ENCODE measurements around the gene KBTBD7.

DNA sequence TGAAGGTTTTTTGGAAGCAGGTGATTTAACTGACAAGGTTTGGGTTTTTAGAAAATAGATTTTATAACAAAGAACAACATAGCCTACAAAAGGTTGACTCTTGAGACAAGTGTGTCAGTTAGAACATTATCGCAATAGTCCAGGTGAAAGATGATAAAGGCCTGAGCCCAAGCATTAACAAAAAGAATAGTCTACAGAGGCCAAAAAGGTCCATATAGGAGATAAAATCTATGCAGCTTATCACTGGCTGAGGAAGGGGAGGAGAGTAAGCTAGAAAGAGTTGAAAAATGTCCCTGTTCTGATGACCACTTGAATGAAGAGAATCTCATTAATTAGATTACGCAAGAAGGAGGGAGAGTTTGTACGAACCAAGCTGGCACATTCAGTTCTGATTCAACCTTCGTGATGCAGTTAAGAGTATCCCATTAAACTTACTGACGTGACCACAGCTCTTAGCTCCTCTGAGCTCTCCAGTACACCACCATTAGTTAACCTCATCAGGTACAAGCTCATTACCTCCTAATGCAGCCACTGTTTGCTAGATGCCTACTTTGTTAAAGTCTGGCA, 458.1 kb downstream of the COG6 start:
- RRBS: no CpG with 5 or more reads among the region's 5 CpGs

DNA sequence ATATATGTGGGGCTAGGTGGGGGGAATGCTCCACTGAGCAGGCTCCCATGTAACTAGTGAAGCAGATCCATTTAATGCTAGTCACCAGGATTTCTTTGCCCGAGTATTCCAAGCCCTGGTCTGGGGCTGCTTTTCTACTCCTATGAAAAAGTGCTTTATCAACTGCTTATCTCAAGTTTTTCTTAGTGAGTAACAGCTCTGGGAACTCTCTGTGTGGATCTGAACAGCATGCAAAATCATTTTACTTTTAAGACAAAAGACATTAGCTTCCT, 475.3 kb downstream of the FOXO1 start:
- RRBS: no CpG with 5 or more reads among the region's 1 CpG

GRCh38 chr13:40221093-40222329, 444.9 kb downstream of the FOXO1 start:
- RRBS: no CpG with 5 or more reads among the region's 12 CpGs

GRCh38 chr13:40269052-40269708, 397.3 kb downstream of the FOXO1 start:
- RRBS: no CpG with 5 or more reads among the region's 4 CpGs

DNA sequence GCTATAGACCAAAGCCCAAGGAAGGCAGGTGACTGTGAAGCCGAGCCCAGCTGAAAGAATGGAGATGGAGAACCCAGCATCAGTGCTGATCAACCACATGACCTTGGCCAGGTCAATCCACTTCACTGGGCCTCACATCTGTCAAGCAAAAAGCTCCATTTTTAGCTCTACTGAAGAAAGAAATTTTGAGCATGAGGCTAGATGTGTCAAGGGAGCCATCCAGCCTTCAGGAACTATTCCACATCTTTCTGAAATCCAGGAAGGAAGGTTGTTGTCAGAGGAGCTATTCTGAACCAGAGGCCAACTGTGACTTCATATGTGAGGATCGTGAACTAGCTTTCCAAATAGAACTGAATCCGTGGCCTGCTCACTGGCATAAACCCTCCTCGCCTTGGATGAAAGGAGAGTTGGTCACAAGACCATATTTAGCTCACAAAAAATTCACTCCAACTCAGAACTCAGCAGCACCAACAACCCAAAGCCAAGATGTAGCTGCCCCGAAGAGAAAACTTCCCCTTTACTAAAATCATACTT, 195.8 kb downstream of the FOXO1 start:
- RRBS: no CpG with 5 or more reads among the region's 5 CpGs

GRCh38 chr13:40477667-40478869, 188.4 kb downstream of the FOXO1 start:
- RRBS: no CpG with 5 or more reads among the region's 18 CpGs

DNA sequence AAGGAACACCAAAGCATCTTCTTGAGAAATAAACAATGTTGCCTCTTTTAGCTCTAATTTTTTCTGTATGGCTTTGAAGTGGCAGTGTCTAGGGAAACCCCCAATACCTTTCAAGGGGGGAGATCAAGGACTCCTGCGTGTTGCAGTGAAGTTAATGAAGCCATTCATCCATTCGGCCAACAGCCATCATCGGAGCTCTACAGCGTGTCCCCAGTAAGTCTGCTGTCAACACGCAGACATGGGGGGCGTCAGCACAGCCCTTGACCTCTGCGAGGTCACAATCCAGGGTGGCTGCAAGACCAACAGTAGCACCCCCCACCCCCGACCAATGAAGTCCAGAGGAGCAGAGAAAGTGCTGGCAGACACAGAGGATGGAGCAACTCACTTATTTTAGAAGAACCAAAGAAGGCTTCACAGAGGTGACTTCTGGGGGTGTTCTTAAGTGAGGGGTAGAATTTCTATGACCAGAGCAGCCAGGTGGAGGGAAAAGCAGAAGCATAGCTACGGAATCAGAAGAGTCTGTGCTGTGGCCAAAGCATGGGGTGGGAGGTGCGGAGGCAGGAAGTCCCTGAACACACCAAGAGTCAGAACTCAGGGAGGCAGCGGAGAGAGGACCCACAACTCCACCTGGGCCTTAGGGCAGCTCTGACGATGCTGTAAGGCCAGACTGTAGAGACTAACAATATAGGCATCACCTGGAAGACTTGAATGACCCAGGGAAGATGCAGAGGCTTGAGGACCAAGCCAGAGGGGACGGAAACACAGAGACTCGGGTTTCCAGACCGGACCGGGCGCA, 185.4 kb downstream of the FOXO1 start:
- RRBS: no CpG with 5 or more reads among the region's 17 CpGs

DNA sequence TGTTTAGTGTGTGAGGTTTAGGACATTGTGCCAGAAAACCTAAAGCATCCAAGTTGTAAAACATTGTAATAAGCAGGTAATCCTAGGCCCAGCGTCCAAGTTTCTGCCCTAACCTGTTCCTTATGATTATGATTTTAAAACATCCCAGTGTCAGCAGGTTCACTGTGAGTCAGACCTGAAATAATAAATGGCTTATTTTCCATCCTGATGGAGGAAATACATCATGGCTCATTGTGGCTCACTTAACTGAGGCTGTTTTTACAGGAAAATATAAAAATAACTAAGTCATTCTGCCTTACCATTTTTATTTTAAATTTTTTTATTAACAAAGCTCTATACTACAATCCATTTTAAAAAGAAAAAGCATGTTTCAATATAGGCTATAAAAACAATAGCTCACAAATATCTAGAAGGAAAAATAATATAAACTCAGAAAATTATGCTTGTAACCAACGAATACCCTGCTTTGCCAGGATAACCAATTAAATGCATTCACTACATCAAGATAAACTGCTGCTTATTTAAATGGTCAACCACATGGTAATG, 56.0 kb downstream of the FOXO1 start:
- RRBS: no CpG with 5 or more reads among the region's 2 CpGs

DNA sequence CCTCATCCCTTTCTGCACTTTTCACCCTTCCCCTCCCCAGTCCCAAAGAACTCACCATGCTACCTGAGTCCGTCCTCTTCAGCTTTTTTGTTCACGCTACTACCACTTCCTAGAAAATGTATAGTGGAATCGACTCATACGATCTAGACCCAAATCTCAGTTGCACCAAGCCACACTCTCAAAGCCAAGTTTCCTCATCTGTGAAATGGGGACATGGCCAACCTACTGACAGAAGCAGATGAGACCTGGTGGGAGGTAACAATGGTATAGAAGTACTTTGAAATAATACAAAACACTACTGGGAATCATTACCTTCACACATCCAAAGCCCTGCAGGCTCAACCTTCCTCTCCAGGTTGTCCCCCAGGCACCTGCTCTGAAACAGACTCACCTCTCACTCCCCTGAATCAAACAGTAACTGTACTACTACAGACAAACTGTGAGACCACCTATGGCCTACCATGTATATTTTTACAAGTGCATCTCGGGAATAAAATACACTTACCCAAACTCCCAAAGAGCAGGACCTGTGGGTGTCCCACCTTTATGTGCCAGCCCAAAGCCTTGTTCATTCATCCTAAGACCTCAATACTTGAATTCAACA, 37.9 kb downstream of the FOXO1 start:
- RRBS: no CpG with 5 or more reads among the region's 5 CpGs

GRCh38 chr13:40631407-40631996, 34.9 kb downstream of the FOXO1 start:
- RRBS: no CpG with 5 or more reads among the region's 5 CpGs

DNA sequence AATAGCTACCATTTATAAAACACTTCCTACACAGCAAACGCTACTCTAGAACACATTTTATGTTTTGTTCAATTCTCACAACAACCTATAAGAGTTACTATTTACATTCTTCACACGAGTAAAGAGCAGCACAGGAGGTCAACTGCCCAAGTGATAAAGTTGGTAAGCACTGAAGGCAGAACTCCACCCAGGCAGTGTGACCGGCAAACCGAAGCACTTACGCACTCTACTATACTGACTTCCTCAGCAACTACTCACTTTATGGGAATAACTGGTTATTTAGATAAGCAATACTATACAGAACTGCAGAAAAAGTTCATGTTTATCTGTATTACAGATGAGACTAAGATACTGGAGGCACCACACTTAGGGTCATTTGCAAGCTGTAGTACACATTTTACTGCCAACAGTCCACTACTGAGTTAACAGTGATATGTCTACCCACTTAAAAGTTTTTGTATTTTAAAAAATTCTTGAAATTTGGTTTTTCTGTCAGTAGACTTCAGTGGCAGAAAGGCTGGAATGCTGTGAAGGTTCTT, 28.8 kb downstream of the FOXO1 start:
- RRBS: no CpG with 5 or more reads among the region's 5 CpGs

DNA sequence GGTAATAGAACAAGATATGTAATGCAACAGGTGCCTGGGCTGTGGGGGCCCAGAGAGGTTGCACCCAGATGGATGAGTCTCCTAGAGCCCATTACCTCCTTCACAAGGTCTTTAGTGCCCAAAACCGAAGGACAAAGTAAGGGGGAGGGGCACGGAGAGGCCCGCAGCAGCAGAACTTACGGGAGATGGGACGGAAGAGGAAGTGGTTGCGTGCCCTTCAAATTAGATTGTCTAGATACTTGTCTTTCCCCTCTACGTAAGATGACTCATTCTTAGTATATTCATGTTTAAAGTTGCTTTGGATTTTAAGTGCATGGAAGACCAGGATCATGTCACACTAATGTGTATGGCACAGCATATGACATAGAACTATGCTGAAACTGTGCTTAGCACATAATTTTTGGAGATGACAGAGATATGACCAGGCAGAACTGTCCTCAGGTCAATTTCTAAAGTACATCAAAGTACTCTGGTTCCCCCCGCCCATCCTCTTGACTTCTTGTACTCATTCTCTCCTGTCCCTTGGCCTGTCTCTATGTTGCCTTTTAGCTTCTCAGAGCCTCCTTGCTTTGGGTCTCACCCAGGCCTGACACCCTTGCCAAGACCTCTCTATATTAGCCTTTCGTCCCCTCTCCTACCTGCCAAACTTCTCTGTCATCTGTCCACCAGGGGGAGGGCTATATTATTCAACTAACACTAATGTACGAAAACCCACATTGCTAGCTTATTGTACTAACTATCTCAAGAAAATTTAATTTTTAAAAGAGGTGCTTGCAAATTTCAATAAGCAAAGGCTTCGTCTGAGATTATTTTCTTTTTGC, 5.9 kb upstream of the MRPS31 start:
- RRBS: no CpG with 5 or more reads among the region's 11 CpGs

GRCh38 chr13:40969599-40970057, 49.5 kb downstream of the ELF1 start:
- RRBS: no CpG with 5 or more reads among the region's 4 CpGs

DNA sequence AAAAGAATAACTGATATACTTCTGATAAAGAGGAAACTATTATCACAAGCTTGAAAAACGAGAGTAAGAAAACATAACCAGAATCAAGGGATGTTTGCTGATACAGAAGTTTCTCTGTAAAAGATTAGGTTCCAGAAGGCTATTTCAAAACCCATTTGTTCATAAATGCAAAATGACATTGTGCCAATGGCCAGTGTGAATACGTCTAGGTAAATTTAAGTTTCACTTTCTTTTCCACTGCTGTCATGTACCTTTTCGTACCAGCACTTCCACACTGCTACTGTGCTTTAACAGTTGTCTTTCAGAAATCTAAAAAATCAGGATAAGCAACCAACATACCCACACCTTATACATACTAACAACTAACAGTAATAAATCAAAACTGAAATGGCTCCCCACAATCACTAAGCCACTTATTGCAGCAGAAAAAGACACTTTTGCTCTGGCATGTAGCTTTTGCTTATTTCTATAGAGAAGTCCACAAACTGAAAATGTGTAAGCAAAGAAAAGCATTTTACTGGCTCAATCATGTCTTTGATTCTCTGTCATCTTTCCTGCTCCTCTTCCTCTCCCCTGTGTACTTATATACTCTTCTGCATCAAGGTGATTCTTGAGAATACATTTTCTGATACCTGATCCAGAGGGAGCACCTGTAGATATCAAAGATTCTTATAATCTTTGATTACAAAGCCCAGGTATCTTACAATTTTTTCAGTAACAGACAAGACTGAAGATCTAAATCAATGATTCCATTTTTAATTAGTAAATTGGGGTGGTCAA, 34.3 kb downstream of the ELF1 start:
- RRBS: no CpG with 5 or more reads among the region's 3 CpGs

DNA sequence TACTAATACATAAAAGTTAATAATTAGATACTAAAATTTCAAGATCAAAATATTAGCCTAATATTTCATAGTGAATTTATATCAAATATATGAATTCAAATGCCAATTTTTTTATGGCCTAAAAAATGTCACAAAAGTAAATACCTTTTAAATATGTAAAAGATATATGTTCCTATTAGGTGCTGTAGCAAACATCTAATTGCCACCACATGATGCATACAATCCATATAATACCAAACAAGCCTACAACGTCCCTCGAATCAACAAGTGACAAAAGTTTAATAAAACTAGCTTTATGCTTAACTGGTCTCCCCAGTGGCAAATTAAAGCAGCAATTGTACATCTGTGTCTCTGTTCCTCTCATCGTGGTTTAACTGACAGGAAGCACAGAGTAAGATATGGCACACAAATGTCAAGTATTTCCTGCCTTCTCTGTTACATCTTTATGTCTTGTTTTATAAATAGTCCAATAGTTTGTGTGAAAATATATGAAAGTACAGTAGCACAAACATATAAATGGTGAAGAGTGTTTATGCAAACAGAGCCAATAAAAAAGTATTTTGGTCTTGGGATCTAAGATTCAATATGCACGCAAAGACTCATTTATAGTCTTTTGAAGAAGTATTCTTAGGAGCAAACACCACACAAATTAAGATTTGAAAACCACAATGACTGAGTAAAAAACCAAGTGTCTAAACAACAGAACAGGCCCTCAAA, 14.3 kb downstream of the ELF1 start:
- RRBS: no CpG with 5 or more reads among the region's 4 CpGs

GRCh38 chr13:41057847-41058732, 3.2 kb upstream of the WBP4 start:
- RRBS: no CpG with 5 or more reads among the region's 8 CpGs

GRCh38 chr13:41193835-41194930, at the start of gene KBTBD7:
KBTBD7 (minus strand) TSS chr13:41194569.
- RRBS: 1% methylated on average over 7 of the region's 75 CpGs

- RRBS: no CpG with 5 or more reads among the region's 4 CpGs
Measured at GRCh38 chr13:41306401-41306778, 4.7 kb upstream of the NAA16 start.

- RRBS: no CpG with 5 or more reads among the region's 6 CpGs
Measured at GRCh38 chr13:41459702-41460379, 2.5 kb downstream of the RGCC start.

DNA sequence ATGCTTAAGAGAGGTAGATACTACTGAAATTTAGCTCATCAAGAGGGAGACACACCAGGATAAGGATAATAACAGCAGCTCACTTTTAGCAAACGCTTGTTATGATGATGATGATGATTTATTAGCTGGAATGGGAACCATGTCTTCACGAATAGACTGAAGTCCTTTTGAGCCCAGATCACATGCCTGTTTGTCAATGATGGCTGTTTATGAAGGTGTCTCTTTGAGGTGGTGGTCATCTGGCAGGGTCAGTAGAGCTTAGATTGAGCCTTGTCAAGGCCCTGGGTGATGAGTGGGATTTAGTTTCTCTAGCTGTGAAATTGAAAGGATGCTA, 3.0 kb downstream of the RGCC start:
- RRBS: no CpG with 5 or more reads among the region's 2 CpGs

All from epithelial cell of prostate (primary cell).